Subcutaneous preadipocyte (primary cell): ENCODE data around the gene FRRS1L.

DNA sequence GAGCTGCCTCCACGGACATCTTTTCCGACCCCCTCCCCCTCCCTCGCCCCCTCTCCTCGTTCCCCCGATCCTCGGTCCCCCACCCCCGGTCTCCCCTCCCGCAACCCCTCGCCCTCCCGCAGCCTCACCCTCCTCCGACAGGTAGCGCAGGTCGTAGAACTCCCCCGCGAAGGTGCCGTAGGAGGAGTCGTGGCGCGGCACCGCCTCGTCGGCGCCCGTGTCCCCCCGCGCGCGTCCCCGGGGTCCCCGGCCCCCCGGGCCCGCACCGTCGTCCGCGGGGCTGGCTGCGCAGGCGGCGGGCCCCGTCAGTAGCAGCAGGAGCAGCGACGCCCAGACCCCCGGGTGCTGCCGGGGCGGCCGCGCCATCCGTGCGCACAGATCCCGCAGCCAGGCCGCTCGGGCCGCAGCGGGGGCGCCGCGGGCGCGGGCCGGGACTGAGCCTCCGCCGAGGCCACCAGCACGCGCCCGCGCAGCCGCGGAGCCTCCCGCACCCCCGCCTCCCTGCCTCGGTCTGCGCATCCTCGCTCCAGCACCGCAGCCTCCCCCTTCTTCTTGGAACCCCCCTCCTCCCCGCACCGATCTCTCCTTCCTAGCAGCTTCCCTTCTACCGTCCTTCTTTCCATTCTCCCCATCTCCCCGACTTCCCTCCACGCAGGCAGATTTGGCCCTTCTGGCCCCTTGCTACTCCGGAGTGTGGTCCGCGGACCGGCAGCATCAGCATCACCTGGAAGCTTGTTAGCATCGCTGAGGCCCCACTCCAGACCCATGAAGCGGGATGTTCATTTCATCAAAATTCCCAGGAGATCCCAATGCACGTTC, at the start of gene FRRS1L:
TSS of gene FRRS1L (minus strand) at position 477 of the 819 bp plus-strand sequence.
- CAGE, long polyA plus RNA = no peak

DNA sequence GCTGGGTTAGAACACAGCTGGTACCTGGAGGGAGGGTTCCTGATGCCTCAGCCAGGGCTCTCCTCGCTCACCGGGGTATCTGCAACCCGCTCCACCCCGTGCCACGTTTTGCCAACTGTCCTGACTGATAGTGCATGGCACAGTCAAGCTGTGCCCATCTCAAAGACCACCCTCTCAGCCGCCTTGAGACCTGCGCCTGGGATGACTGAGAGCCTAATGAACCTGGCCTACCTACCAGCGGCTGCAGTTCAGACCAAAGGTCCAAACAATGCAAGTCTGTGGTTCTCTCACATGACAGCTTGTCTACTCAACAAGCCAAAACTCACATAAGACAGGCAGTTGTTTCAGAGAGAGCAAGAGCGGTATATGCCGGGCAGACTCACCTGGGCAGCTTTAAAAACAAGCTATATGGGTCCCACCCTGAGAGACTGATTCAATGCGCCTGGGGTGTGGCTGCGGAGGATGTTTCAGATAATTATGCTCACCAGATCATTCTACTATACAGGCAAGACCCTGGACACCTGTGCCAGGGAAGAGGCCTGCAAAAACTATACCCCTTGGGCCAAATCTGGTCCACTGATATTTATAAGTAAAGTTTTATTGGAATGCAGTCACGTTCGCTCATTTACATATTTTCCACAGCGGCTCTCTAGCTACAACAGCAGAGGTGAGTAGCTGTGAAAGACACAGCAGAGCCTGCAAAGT, 70.5 kb downstream of the EPB41L4B start:
- CAGE, long polyA plus RNA = no peak

DNA sequence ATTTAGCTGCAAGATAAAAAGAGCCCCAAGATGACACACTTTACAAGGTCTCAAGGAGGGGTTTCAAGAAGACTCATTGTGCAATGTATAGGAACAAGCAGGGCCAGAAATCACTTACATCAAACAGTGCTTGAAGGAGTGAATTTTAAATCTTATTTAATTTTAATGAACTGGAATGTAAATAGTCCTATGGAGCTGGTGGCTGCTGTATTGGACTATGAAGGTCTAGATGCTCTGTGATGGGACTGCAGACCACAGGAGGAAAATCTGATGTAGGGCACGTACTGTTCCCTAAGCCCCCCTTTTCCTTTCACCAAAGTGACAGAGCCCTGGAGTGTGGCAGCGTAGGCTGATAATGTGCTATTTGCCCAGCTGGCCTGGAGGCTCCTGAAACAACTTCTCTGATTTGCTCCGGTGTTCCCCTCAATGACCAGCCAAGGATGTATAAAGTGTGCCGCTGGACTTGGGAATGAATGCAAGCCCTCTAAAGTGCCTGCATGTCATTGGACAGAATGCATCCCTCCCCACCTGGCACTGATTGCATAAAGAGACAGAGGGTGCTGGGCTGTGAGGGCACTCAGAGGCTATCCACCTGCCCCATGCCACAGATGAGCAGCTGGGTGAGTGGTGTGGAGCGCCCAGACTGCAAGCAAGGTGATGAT, 80.1 kb downstream of the PTPN3 start:
- CAGE, long polyA plus RNA = no peak

DNA sequence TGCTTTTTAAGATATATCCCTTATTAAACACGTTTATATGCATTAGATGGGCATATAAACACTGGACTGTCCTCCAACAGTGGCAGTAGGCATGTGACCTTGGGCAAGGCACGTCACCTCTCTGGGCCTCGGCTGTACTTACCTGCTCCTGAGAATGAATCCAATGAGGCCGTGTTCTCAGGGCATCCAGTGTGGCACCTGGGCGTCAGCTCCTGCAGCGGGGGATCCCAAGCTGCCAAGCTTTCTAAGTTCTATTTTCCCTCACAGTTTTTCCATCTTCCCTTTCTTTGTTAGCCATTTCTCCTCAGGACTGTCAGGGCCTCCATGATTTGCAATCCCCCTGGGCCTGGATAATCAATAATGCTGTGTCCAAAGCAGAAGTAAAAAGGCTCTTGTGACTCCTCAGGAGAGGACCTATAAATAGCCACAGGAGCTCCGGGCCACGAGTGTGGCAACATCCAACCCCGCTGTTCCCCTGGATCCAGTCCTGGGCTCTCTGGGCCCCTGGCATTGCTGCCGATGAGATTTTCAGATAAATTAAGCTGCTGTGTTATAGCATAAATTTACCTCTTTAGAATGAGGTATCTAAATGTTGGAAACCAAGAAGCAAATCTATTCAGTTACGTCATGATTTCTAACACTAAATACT, 76.9 kb downstream of the PTPN3 start:
- CAGE, long polyA plus RNA = no peak

DNA sequence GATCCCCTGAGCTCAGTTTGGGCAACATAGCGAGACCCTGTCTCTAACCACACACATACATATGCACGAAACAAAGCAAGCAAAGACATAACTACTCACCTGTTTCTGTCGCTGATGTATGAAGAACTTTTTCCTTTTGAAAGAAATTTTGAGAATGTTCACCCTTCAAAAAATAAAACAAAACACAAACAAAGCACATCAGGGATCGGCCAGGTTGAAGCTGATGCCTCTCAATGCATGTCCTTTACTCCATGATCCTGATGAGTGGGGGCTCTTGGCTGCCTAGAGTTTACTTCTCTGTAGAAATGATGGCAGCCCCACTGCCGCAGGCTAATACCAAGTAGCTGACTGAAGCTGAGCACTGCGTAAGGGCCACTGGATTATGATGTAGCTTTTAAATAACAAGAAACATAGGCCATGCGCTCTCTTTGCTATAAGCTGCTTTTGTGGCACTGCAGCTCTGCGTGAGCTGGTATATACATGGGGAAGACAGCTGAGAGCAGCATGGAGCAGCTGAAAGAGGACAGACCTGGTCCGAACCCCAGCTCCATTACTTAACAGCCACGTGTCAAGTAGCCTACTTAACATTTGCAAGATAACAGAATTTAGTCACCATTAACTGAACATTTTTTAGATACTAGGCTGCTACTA, 69.5 kb downstream of the PTPN3 start:
- CAGE, long polyA plus RNA = no peak

GRCh38 chr9:109479194-109479447, 19.0 kb downstream of the PTPN3 start:
- CAGE, long polyA plus RNA = no peak

DNA sequence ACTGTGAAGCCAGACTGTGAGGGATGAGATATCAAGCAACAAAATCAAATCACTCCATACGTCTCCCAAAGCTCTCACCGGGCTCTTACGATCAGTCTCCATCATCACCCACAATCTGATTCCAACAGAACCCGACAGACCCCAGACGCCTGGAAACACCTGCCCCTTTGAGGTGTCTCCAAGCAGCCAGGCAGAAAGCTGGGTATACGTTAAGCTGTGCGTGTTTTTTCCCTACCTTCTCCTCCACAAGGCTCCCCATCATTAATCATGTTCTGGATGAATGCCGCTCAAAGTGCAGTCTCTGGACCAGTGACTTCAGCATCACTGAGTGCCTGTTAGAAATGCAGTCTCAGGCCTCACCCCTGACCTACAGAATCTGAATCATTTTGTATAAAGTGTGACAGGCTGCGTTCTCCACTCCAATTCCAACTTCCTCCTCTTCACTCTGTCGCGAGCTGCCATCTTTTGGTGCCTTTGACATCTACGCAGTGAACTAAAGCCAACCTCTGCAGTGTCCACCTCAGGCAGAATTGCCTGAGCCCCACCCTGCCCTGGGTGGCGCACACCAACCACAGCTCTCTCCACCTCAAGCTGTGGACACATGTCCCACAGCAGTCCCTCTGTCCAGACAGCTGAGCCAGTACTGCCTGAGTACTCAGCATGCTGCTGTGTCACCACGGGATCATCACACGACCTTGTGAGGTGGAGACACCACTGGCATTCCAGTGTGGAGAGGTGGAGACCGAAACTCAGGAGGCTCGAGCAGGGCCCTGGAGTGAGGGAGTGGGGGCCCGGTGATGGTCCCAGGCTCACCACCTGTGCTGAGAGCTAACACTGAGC, 14.3 kb downstream of the PTPN3 start:
- CAGE, long polyA plus RNA = no peak

- CAGE, long polyA plus RNA = no peak
Observed at GRCh38 chr9:109488749-109489271, 9.3 kb downstream of the PTPN3 start.

DNA sequence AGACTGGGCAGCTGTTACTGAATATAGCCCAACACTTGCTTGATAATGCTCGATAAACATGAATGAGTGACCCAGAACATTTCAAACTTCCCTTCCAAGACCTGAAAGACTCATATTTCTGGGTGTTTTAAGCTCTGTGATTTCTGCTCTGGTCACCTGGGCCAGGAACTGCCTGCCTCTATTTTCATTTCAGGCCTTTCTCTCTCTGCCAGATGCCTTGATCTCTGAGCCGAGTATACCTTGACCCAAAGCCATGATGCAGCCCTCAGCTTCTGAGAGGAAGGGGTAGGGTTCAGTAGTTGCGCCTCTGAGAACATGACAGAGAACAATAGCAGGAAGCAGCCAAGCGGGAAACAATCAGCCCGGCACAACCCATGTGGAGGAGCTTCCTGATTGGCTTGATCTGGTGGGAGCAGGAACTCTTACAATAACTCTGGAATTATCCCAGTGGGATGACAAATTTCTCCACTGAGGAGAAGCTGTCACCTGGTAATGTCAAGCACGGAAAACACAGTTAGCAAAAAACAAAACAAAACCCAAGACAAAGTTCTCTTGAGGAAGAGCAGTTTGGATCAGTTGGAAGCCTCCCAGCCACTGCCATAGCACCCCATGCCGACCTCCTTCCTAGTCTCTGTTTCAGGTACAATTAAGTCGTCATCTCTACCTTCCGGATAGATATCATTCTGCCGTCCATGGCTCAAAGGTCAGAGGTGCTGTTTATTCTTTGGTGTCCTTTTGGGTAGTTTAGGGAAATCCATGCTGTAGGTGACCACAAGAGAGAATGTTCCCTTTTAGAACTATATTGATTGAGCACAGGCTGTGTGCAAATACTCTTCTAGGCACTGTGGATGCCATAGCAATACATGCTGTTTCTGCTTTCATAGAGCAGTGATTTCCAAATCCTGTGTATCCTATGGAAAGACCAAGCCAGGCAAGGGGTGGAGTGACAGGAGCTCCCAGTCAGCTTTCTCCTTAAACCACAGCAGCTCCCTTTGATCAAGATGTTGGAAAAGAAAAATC, 127.6 kb downstream of the PALM2AKAP2 start:
- CAGE, long polyA plus RNA = no peak

- CAGE, long polyA plus RNA = no peak
Observed at GRCh38 chr9:110041470-110041968, 166.4 kb downstream of the C9orf152 start.

DNA sequence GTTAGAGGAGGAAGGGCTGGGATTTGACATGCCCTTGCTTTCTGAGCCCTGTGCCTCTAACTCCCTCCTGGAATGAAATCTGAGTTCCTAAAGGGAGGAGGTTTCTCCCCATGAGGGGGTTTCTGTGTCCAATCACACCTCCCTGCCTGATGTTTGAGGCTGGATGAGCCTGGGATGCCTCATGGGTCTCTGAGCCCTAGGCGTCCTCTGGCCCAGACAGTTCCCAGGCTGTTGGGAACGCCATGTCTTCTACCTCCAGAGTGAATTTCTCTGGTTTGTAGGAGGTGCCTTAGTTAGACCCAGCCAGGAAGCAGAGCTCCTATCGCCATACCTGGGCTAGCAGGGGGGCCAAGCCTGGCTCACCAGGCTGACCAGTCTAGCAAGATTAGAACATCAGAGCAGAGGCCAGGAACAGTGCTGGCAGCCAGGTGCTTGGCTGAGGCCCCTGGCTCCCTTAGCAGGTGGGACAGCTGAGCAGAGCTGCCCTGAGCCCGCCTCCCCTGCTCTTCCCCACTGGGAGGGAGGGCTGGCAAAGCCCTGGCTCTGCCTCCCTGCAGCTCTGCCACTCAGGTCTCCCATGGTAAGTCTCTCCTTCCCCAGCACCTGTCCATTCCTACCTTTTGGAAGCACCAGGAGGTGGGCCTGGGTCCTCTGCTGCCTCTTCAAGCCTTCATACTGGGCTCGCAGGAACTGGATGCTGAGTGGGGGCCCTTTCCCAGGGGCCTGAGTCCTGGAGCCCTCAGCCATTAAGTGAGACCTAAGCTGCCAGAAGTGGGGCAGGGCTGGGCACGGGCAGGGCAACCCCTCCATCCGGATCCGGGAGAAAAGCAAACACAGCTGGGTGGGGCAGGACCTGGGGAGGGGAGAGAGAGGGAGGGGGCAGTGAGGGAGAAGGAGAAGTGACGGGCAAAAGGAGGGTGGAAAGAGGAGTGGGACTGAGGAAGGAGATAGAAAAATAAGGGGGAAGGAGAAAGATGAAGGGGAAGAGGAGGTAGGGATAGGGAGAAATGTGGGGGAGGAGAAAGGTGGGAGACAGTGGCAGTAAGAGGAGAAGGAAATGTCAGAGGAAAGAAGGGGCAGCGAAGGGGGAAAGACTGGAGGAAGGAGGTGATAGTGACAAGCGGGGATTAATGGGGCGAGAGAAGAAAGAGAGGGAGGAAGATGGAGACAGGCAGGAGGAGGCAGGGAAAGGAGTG, 791 bp downstream of the C9orf152 start:
- CAGE, long polyA plus RNA = no peak

DNA sequence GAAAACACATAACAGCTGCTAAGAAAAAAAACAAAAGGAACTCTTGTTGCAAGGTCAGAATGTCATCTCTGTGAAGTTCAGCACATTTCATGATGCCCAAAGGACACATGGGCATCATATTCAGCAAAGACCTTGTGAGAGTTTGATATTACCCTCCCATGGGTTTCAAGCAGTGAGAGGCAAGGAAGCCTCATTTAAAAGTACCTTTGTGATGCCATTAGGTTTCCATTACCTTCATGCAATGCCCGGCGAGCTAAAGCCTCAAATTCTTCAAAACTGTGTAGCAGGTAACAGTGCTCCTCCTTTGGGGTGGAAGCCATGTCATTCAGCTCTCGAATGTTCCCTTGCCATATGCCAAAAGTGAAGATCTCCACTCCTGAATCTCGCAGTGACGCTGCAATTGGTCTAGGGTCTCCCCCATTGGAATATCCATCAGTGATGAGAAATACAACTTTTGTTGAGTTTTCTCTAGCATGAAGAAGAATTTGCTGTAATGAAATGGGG, 29.9 kb downstream of the SVEP1 start:
- CAGE, long polyA plus RNA = no peak

GRCh38 chr9:110655531-110656121, 13.0 kb upstream of the MUSK start:
- CAGE, long polyA plus RNA = no peak

DNA sequence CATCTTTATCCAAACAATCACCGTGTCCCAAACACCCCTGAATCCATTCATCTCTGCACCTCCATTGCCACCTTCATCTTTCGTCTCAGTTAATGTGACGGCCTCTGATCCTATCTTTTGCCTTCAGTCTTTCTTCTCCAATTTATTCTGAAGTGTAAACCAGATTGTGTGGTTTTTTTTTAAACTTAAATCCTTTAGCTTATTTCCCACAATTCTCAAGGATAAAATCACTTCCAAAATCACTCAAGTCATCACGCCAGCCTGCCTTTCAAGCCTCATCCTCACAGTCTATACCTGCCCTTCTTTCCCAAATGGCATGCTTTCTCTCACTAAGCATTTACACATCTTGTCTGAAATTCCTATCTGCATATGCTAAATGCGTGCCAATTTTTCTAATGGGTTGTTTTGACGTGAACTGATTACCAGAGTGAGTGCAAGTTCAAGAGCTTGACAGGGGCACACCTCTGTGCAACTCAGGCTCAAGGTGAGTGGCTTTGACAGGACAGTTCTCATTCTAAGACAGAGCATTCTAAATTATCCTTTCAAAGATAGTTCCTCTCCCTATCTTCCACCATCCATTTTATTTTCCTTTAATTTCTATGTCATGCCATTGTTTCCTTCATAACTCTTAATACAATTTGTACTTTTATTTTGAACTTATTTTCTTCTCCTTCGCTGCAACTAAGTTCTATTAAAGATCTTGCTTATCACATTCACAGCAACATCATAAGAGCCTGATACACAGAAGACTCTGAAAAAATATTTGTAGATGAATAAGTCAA, 170.2 kb downstream of the LPAR1 start:
- CAGE, long polyA plus RNA = no peak

DNA sequence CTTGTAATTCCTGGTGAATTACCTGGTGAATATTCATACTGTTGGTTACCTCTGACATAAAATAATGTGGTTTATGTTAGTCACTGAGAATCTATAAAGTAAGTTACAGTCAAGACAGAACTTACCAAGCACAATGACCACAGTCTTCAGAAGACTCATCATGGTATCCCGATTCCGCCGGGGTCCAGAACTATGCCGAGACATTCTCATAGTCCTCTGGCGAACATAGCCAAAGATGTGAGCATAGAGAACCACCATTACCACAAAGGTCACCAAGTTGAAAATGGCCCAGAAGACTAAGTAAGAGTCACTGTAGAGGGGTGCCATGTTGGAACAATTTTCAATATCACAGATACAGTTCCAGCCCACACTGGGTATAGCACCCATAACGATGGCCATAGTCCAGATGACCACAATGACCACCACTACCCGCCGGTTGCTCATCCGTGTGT, 96.9 kb downstream of the LPAR1 start:
- CAGE, long polyA plus RNA = no peak

- CAGE, long polyA plus RNA = no peak
Observed at GRCh38 chr9:111385194-111385520, 55.1 kb upstream of the OR2K2 start.

- CAGE, long polyA plus RNA = no peak
Observed at GRCh38 chr9:111421539-111422672, 62.3 kb downstream of the ECPAS start.

- CAGE, long polyA plus RNA = no peak
Observed at GRCh38 chr9:111436866-111437454, 47.2 kb downstream of the ECPAS start.

DNA sequence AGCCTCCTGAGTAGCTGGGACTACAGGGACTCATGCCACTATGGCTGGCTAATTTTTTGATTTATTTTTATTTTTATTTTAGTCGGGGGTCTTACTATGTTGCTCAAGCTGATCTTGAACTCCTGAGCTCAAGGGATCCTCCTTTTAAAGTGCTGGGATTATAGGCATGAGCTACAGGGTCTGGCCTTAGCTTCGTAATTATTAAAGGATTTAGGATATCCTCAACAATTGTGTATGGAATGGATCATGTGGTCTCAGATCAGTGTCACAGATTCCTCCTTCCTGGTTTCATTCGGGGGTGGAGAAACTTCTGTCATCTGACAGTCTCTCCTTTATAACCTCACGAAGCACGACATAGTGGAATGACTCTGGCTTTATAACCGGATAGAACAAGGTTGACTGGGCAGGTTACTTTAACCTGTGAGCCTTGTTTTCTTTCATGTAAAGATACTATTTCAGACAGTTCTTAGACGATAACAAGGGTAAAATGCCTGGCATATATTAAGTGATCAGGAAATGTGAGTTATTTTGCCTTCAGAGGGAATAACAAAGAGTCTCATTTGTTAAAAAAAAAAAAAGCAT, 4.4 kb upstream of the GNG10 start:
- CAGE, long polyA plus RNA = no peak

GRCh38 chr9:111662771-111662899, 1.2 kb downstream of the GNG10 start:
- CAGE, long polyA plus RNA = no peak